Lung (tissue), 4 donors: ENCODE measurements around a stretch of chr11.

- PRO-cap = no peak
- RAMPAGE, long total RNA = no peak
- RRBS = no CpG with 5 or more reads among the region's 1 CpG
Observed at GRCh38 chr11:10771473-10771894, 20.4 kb downstream of the CTR9 start.

DNA sequence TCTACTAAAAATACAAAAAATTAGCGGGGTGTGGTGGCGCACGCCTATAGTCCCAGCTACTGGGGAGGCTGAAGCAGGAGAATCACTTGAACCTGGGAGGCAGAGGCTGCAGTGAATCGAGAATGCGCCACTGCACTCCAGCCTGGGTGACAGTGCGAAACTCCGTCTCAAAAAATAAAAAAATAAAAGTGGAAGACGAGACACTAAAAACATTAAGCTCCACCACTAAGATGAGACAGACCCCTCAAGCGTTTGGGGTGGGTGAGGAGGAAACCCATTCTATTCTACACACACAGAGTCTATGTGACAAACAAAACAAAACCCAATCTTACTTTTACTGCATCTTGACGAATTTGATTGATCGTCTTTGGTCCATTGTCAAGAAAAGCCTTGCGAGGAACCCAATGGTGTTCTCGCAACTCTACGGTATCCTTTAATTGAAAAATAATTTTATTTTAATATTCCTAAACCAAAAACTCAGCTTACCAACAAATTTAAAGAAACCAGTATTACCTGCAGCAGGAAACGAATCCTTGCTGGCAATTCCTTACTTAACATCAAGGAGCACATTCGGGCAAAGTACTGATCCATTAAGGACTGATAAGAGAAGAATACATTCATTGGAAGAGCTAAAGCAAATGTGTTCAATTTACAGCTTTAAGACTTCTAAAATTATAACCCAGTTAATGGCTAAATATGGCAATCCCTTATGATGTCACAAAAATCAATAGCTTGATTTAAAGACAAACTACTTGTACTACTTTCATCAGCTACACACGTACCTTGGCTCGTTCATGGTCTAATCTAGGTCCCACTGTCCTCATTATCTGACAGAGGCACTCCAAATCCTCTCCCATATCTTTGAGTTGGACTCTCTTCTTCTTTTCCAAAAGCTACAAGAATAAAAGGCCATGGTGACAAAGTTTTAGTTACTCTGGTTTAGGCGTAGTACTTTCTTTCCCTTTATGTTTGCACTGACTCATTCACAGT lies 5.7 kb downstream of the EIF4G2 start:
- PRO-cap = no peak
- RAMPAGE, long total RNA = no peak
- RRBS = no CpG with 5 or more reads among the region's 19 CpGs

GRCh38 chr11:10803688-10804897 lies 4.6 kb downstream of the EIF4G2 start:
- PRO-cap = no peak
- RAMPAGE, long total RNA = no peak
- RRBS = no CpG with 5 or more reads among the region's 11 CpGs

- PRO-cap = no peak
- RAMPAGE, long total RNA = no peak
- RRBS = no CpG with 5 or more reads among the region's 8 CpGs
Observed at GRCh38 chr11:11543476-11544027, 78.3 kb downstream of the GALNT18 start.

DNA sequence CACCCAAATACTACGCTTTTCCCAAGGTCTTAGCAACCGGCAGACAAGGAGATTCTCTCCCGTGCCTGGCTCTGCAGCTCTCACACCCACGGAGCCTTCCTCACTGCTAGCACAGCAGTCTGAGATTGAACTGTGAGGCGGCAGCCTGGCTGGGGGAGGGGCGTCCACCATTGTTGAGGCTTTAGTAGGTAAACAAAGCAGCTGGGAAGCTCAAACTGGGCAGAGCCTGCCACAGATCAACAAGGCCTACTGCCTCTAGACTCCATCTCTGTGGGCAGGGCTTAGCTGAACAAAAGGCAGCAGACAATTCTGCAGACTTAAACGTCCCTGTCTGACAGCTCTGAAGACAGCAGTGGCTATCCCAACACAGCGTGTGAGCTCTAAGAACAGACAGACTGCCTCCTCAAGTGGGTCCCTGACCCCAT lies 70.0 kb upstream of the GALNT18 start:
- PRO-cap = no peak
- RAMPAGE, long total RNA = no peak
- RRBS = no CpG with 5 or more reads among the region's 8 CpGs

DNA sequence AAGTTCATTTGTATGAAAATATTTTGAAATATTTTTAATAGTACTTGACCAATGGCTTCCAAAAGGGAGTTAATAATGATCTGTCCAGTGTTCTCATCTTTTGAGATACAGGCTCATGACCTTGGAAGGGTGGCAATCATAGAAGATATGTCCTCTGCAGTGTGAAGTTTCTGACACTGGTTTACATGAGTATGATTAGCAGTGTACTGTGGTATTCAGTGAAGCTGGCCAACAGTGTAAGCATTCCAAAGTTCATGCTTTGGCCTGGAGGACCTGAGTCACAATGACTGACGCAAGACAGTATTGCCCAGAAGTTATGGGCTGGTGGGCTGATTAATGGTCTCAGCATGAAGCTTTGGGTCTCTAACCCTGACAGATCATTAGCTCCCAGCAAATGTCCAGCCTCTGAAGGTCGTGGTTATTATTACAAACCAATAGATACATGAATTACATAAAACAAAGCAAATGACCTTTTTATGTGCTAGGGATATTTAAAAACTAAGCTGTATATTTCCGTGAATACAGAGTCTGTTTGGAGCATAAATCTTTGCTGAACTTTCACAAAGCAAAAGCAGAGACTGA lies 28.5 kb upstream of the USP47 start:
- PRO-cap = no peak
- RAMPAGE, long total RNA = no peak
- RRBS = no CpG with 5 or more reads among the region's 3 CpGs

DNA sequence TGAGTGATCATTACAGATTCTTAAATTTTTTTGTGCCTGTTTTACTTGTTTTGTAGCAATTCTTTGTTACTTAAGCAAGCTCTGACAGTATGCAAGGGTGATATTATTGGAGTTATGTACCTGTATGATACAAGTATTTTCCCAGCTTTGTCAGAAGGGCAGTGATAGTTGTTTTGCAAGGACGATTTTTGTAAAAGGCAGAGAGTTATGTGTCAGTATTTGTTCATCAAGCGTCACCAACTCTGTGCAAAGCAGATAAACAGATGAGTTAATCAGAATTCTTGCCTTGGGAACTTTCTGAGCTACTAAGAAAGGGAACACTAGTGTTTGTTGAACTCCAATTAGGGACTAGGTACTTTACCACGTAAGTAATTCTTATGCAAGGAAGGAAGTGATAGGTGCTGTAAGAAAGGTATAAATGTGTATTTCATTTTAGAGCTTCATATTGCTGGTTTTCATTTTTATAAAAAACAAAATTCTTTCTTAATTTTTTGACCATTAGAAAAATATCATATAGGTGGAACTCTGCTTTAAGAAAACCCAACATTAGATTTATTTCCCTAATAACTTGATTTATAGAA lies 1.5 kb downstream of the USP47 start:
- PRO-cap = no peak
- RAMPAGE, long total RNA = no peak
- RRBS = no CpG with 5 or more reads among the region's 3 CpGs

GRCh38 chr11:11964361-11964974 lies 44.0 kb downstream of the DKK3 start:
- PRO-cap = no peak
- RAMPAGE, long total RNA = no peak
- RRBS = no CpG with 5 or more reads among the region's 16 CpGs

GRCh38 chr11:11968197-11968681 lies 40.2 kb downstream of the DKK3 start:
- PRO-cap = no peak
- RAMPAGE, long total RNA = no peak
- RRBS = no CpG with 5 or more reads among the region's 6 CpGs

- PRO-cap = no peak
- RAMPAGE, long total RNA = no peak
- RRBS = no CpG with 5 or more reads among the region's 2 CpGs
Observed at GRCh38 chr11:12054049-12054392, 45.6 kb upstream of the DKK3 start.

GRCh38 chr11:12095131-12095760 lies 15.1 kb upstream of the MICAL2 start:
- PRO-cap = no peak
- RAMPAGE, long total RNA = no peak
- RRBS = no CpG with 5 or more reads among the region's 8 CpGs

GRCh38 chr11:12133351-12133890 lies 23.0 kb downstream of the MICAL2 start:
- PRO-cap = no peak
- RAMPAGE, long total RNA = no peak
- RRBS = no CpG with 5 or more reads among the region's 7 CpGs

DNA sequence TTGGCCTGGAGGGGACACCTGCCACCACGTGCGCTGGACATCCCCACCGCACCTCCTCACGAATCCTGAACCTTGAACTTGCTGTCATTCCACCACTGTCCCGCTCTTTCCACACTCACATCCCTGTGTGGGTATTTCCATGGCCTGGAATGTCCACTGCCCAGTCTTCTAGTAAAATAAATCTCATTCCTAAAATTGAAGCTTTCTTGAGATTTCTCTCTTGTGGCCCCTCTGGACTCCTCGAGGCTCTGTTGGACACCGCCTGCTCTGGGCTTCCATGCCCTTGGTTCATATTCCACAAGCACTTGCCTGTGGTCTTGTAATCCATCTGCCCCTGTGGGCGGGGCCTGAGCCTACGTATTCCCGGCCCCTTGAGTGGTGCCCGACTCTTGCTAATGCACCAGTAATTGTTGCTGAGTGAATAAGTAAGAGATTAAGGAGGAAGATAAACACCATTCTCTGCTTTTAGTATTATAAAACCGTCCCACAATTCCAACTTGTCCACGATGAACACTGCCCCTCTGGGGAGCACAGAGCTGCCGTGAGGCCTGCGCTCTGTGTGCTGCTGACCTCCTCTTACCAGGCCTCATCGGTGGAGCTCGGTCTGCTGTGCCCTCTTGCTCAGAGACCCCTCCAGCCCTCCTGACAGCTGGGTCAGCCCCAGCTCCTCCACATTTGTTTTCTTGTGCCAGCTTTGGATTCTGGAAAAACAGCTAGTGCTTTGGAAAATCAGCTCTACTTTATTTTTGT lies 50.2 kb downstream of the MICAL2 start:
- PRO-cap = no peak
- RAMPAGE, long total RNA = no peak
- RRBS = no CpG with 5 or more reads among the region's 17 CpGs

DNA sequence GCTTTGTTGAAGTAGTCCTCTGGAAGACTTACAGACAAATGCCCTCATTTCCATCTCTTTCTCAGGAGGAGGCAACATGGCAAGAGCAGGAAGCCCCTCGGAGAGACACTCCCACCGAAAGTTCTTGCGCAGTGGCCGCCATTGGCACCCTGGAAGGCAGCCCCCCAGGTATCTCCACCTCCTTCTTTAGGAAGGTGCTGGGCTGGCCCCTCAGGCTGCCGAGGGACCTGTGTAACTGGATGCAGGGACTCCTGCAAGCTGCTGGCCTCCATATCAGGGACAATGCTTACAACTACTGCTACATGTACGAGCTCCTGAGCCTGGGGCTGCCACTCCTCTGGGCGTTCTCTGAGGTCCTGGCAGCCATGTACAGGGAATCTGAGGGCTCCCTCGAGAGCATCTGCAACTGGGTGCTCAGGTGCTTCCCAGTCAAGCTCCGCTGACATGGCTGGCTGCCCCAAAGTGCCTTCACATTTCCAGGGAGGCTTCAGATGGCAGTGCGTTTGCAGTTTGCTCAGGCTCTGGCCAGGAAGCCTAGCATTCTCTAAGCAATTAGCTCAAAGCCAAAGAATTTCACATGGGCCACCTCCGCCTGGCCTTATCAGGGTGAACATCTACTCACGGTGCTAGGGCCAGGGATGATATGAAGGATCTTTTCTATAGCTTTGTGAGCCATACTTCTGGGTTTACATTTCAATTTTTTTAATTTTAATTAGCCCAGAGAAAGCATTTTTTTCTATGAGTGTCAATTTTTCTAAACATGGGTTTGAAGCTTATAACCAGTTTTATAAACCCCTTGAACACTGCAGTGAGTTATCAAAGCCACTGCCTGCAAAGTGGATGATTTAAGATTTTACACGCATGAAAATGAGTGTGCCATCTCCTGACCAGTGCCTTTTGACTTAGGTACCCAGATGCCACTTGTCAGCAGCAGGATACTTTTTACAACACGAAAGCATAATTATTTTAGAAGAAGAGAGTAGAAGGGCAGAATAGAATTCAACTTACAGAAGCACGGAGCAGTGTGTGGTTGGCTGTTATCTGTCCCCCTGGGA lies 117.3 kb upstream of the PARVA start:
- PRO-cap = no peak
- RAMPAGE, long total RNA = no peak
- RRBS = no CpG with 5 or more reads among the region's 15 CpGs

DNA sequence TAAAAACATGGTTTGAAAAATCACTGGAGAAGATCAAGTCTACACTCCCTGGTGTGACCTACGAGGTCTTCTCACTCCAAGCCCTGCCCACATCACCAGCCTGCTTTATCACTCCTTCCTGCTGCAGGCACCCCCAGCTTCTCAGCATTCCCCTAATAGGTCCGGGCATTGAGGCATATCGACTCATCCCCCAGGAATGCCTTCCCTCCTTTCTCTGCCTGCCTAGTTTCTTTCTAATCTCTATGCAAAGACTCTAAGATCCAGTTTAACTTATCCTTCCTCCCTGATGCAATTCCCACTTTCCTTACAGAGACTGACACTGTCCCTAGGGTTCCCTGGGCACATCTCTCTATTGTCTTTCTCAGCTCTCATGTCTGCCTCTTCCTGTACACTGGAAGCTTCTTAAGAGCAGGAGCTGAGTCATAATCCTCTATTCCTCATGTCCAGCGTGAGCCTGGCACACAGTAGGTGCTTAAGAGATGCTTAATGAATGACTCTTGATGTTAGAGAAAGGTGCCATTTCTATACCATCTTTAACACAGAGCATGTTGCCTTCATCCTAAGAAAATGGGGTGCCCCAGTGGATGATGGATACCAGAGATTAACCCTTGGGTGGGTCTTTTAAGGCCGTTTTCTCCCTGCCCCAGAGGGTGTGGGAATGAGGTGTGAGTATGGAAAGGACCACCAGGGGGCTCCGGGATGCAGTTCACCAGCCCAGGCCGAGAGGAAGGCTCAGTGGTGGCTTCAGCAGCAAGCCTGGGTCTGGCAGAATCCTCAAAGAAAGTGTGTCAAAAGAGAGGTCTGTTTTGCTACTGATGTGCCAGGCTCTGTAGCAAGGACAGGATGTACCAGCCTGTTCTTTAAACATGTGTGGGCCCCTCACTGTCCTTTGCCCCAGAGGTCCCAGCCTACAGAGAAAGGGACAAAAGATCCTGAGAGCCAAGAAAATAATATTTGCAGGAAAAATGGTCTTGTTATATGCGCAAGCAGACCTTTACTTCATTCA lies 34.7 kb downstream of the PARVA start:
- PRO-cap = no peak
- RAMPAGE, long total RNA = no peak
- RRBS = no CpG with 5 or more reads among the region's 8 CpGs

GRCh38 chr11:12426560-12426977 lies 49.2 kb downstream of the PARVA start:
- PRO-cap = no peak
- RAMPAGE, long total RNA = no peak
- RRBS = no CpG with 5 or more reads among the region's 4 CpGs

GRCh38 chr11:12694201-12694733 lies 20.0 kb downstream of the TEAD1 start:
- PRO-cap = no peak
- RAMPAGE, long total RNA = no peak
- RRBS = no CpG with 5 or more reads among the region's 8 CpGs

GRCh38 chr11:12816005-12816626 lies 141.9 kb downstream of the TEAD1 start:
- PRO-cap = no peak
- RAMPAGE, long total RNA = no peak
- RRBS = no CpG with 5 or more reads among the region's 13 CpGs

- PRO-cap = no peak
- RAMPAGE, long total RNA = no peak
- RRBS = no CpG with 5 or more reads among the region's 4 CpGs
Observed at GRCh38 chr11:12968592-12968810, 40.6 kb upstream of the RASSF10 start.

GRCh38 chr11:13276461-13277570 lies 774 bp upstream of the BMAL1 start:
- PRO-cap = no peak
- RAMPAGE, long total RNA = no peak
- RRBS = 2% methylated on average over 11 of the region's 57 CpGs